Melanocyte of skin (primary cell): Measurements from ENCODE around the genes ZCCHC2 and BCL2.

DNA sequence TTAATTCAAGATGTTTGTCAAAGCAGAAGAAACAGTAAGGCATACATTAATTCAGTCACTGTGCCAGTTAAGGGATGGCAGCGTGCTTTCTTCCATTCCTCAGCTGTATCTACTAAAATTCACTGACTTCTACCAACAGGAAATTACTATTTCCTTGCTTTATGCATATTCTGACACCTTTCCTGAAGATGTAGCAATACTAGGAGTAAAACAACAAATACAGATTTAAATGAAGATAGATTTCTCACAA, 59.9 kb downstream of the RNF152 start:
- CAGE, long polyA plus RNA, 2 experiments, result no peak in any of the 2 experiments

DNA sequence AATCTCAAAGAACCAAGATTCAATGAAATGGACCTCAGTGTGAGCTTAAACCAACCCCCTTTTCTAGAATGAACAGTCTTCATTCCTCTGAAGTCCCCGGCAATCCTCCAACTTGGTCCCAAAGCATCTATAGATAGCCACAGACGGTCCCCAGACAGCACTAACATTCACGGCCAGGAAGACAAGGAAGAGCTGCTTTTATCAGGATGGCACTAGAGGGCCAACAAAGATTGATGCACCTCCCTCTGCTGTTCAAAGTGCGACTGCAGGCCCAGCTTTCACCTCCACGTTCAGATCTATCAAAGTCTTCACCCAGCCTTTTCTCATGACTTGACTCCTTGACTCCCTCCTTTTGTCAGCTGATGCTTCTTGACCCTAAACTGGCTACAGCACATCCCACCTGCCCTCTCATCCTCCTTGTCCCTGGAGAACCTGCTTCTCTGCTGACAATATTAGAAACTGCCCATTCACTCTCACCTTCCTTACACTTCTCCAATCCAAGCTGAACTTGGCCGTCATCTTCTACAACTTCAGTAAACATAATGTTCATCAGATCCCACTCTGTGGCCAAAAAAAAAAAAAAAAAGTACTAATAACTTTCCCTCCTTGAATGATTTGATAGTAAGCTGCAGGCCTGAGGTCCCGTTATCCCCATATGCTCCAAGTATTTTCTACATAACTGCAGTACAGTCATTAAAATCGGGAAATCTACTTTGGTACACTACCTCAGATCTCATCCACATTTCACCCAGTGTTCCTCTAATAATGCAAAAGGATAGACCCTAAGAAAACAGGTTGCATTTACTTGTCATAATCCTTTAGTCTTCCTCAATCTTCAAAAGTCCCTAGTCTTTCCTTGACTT, 54.1 kb downstream of the RNF152 start:
- CAGE, long polyA plus RNA, 2 experiments, result no peak in any of the 2 experiments

DNA sequence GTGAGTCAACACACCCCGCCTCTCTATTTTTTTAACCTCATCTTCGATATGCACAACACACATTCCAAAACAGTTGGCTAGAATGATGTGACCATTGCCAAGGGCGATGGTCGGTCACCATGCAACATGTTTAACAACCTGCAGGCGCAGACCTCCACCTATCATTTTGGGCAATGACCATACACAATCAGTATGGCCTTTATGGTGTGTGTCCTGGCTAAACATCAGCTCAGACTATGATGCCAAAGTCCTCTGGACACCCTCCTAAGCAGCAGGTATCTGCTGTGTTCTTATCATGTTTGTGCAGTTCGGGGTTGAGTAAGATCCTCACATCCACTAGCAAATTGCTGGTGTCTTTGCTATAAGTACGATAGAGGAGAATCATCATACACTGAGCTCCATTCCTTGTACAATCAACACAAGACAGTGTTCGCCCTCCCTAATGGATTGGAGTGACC, 7.8 kb upstream of the RNF152 start:
- CAGE, long polyA plus RNA, 2 experiments, result no peak in any of the 2 experiments

GRCh38 chr18:62045393-62046059, 141.3 kb downstream of the PIGN start:
- CAGE, long polyA plus RNA, 2 experiments, result no peak in any of the 2 experiments

- CAGE, long polyA plus RNA, 2 experiments, result no peak in any of the 2 experiments
These were observed 113.1 kb downstream of the PIGN start for GRCh38 chr18:62073643-62074339.

DNA sequence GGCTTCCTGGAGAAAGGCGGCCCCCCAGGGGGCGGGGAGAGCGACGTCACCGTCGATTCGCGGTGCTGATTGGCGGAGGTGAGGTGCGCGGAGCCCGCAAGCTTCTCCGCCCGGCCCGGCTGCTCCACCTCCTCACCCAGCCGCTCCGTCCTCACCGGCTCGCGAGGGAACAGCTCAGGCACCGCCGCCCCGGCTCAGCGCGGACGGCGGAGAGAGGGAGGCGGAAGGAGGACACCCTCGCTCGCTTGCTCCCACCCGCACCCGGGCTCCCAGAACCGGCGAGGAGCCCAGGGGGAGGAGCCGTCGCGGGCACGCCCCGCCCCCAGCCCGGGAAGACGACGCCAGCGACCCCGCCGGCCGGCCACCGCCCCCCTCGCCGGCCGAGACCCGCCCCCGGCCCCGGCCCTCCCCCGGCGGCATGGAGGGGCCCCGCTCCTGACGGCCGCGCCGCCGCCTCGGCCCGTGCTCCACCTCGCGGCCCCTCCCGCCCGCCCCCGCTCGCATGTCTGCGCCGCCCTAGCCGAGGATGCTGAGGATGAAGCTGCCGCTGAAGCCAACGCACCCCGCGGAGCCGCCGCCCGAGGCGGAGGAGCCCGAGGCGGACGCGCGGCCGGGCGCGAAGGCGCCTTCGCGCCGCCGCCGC, at the start of gene ZCCHC2:
Gene ZCCHC2, plus strand, starts transcription at position 127 of the 643 bp plus-strand sequence.
- CAGE, long polyA plus RNA, 2 experiments, result no peak in any of the 2 experiments

DNA sequence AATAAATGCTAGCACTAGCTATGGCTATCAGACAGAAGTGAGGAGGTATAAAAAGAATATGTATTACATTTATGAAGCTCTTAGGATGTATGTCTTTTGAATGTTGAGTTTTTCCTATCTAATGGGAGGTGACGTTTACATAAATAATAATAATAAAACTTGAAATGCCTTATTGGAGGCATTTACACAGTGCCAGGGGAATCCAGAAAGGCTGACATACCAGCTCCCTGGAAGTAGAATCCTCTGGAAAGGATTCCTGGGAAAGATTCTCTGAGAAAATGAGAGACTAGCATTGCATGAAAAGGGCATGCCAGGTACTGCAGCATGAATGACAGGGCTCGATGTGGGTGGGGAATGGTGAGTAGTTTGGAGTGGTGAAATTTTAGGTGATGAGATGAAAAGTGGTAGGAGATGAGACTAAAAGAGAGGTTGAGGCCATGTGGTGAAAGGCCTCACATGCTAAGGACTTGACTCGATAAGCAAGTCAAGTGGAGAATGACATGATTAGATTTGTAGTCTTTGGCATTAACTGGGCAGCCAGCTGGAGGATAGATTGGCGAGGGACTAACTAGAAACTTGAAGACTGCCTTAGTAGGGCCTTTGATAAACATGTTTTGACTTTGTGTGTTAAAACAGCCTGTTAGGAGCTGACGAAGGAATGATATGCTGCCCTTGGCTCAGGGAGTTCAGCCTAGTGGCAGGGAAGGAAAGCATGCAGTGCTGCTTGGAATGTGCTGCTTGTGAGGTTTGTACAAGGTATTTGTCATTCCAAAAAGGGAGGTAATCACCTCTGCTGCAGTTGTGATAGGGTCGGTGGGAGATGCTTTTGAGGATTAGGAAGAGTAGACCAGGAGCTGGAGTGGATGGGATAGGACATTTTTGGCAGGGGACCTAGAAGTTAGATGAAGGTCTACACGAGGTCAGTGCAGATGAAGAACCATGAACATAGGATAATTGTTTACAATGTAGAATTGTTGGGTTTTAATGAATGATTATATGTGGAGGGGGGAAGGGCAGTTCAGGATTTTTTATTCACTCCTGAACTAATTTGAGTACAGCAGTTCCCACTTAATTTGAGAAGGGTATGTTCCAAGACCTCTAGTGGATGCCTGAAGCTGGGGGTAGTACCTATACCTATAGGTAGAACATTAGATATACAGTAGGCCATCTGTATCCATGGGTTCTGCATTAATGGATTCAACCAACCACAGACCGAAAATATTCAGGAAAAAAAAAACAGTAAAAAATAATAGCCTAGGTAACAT, 22.0 kb downstream of the PHLPP1 start:
- CAGE, long polyA plus RNA, 2 experiments, result no peak in any of the 2 experiments

DNA sequence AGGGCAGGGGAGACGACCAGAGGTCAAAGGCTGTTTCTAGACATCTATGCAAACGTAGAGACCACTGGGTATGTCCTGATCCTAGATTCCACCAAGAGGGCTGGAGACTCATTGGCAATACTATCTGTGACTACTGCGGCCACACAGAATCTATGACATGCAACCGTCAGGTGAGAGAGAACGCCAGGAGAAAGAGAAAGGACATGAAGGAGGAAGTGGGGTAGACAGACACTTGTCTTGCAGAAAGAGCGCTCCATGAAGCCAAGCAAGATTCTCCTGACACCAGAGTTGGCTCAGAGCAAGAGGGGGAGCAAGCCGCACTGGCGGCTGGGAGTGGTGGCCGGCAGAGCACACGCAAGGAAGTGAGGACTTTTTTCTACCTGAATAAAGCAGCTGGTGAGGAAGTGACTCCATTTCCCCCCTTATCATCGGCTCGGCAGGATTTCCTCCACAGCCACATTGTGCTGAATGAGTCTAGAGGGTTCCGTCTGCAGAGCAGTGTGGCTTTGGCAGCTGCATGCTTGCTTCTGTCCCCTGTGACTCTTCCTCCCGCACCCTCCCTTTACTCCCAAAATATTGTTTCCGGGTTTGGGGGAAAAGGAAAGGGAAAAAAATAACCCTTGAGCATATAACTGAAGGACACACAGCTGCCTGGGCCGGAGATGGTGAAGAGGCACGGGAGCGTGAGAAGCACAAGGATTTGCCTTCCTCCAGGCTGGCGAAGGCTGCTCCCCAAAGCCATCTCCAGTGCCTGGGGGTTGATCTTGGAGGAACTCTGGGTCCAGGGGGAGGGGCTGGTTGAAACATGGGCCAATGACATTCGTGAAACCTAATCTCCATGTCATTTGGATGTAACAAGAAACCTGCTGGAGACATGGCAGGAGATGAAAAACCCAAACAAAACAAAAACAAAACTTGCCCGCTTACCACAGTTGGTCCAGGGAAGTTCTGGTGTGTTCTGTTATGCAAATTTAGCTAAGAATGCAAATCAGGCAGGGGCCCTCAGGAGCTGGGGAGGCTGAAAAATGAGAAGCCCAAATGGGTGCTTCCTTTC, 181.4 kb downstream of the BCL2 start:
- CAGE, long polyA plus RNA, 2 experiments, result no peak in any of the 2 experiments

GRCh38 chr18:63165167-63166174, 154.1 kb downstream of the BCL2 start:
- CAGE, long polyA plus RNA, 2 experiments, result no peak in any of the 2 experiments

GRCh38 chr18:63216867-63217526, 102.6 kb downstream of the BCL2 start:
- CAGE, long polyA plus RNA, 2 experiments, result no peak in any of the 2 experiments

DNA sequence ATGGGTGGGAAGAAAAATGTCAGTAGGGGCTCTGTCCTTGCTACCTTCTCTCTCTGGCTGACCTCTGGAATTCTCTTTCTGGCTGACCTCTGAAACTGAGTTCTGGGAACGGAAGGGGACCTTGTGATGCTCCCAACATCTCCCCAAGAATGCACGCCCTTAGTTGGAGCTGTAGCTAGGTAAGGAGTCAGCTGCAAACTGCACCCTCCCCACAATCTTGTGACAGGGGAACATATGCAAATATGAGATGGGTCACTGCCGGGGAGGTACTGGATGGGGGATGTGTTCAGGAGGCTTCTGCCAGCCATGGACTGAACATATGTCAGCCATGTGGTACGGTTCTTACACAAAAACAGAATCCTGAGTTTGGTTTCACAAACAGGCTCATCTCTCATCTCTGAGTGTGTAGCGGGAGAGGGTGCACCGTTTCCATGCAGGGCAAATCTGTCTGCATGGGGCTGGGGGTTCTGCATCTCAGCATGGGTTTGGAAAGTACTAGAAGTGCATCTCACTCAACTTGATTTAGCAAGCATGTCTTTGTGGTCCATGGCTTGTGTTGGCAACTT, 34.2 kb downstream of the BCL2 start:
- CAGE, long polyA plus RNA, 2 experiments, result no peak in any of the 2 experiments

- CAGE, long polyA plus RNA, 2 experiments, result no peak in any of the 2 experiments
These were observed 29.3 kb downstream of the BCL2 start for GRCh38 chr18:63290037-63290862.

DNA sequence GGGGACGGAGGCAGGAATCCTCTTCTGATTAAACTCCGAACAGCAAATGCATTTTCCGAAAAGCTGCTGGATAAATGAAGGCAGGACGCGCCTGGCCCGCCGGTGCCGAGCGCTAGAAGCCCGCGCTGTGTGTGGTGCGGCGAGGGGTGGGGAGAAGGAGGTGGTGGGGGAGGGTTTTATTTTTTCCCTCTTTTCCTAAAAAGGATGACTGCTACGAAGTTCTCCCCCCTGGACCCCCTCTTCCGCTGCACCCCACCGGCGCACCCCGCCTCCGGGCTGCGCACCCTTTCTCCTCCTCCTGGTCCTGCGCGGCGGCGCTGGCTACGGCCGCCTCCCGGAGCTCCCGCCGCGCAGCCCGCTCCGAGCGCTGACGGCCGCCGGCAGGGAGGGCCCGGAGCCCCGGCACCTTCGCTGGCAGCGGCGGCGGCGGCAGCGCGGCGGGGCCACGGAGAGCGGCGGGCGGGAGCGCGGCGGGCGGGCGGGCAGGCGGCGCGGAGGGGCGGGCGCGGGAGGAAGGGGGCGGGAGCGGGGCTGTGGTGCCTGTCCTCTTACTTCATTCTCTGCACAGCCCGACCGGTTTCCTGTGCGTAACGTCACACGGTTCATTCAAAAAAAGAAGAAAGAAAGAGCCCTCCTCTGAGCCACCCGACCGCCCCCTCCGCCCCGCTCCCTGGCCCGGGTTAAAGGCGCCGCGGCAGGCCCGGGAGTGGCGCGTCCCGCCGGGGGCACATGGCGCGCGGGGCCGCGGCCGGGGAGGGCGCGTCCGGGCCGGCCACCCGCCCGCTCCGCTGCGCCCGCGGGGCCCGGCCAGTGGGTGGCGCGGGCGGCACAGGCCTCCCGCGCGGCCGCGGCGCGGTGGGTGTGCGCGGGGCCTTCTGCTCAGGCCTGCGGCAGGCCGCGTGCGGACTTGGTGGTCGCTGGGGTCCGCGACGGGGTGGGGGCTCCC, at the start of gene BCL2:
Gene BCL2, minus strand, starts transcription at position 148 of the 946 bp plus-strand sequence.
- CAGE, long polyA plus RNA, 2 experiments, result no peak in any of the 2 experiments

DNA sequence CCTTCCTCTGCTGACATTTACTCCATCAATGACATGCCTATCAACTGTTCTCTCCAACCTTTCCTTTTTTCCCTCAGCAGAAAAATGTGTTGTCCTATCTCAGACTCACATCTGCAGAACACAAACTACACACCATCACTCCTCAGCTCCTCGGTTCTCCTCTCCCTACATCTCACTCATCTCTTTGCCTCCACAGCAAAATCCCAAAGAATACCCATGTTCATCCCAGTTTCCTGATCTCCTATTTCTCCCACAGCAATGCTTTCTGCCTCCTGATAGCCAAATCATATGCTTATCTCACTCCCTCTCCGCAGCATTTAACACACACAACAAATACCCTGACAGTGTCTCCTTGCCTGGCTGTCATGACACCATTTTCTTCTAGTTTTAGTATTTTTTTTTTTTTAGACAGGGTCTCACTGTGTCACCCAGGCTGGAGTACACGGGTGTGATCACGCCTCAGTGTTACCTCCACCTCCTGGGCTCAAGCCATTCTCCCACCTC, 4.2 kb downstream of the VPS4B start:
- CAGE, long polyA plus RNA, 2 experiments, result no peak in any of the 2 experiments

- CAGE, long polyA plus RNA, 2 experiments, result no peak in any of the 2 experiments
These were observed 4.3 kb upstream of the SERPINB5 start for GRCh38 chr18:63472422-63472834.

DNA sequence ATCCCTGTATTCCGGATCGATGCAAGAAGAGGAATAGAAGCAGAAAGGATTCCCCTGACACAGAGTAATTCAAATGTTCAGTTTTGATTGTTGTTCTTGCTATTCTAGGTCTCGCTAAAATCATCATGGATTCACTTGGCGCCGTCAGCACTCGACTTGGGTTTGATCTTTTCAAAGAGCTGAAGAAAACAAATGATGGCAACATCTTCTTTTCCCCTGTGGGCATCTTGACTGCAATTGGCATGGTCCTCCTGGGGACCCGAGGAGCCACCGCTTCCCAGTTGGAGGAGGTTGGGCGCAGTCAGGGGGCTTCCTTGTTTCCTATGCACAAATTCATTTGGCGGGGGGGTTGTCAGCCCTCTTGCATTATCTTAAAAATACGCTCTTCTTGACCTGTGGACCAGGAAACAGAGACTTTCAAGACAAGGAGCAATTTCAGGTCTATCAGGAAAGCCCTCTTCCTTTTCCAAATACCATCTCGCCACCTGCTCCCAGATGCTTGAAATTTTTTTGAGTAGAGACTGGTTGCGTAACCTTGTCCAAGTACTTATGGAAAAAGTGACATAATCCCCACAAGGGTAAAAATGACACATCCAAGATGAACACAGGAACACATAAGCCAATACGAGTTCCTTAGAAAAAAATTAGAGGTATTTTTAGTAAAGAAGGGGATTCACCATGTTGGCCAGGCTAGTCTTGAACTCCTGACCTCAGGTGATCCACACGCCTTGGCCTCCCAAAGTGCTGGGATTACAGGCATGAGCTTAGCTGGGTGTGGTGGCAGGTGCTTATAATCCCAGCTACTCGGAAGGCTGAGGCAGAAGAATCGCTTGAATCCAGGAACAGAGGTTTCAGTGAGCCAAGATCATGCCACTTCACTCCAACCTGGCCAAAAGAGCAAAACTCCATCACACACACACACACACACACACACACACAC, 1.7 kb downstream of the SERPINB13 start:
- CAGE, long polyA plus RNA, 2 experiments, result no peak in any of the 2 experiments

GRCh38 chr18:63936547-63936954, 12.6 kb upstream of the HMSD start:
- CAGE, long polyA plus RNA, 2 experiments, result no peak in any of the 2 experiments

DNA sequence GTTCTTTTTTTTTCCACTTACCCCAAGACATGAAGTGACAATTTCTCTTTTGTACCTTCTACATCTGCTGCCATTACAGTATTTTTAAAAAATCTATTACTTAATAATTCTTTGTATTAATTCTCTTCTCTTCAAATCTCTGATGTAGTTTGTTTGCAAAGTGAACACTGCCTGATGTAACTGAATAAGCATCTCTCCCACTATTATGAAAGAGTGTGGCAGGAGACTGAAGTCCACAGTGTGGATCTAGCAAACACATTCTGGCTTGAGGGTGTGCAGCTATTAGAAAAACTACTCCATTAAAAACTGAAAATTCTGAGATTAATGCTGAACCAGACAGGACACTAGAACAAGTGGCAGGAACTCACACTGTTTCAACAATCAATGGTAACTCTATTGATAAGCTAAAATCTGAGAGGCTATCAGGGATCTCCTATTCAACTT, 5.0 kb upstream of the SERPINB8 start:
- CAGE, long polyA plus RNA, 2 experiments, result no peak in any of the 2 experiments

DNA sequence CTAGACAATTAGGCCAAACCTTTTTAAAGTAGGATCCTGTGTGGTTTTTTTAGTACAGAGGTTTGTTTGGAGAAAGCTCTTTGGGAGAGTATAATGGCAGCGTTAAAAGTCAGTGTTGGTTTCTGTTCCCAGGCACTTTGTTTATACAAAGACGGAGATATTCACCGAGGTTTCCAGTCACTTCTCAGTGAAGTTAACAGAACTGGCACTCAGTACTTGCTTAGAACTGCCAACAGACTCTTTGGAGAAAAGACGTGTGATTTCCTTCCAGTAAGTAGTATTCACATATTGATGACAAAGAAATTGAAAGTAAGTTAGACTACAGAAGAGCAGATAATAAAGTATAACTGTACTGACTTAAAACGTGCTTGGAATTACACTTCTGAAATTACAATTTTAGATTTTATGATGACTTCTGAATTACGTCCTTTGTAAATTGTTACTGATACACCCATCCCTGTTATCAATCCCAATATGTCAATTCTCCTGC, 9.8 kb downstream of the SERPINB8 start:
- CAGE, long polyA plus RNA, 2 experiments, result no peak in any of the 2 experiments

DNA sequence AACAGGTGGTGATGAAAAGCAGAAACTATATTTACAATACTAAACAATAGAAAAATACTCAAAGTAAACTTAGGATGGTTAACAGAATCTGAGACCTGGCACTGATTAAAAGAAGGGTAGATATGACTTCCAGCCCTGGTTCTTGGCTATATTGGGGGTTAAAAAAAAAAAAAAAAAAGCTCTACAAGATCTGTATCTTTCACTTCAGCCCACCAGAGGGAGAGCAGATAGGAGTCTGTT, 777.8 kb downstream of the SERPINB8 start:
- CAGE, long polyA plus RNA, 2 experiments, result no peak in any of the 2 experiments